ENCODE results near the gene RNF112.

DNA sequence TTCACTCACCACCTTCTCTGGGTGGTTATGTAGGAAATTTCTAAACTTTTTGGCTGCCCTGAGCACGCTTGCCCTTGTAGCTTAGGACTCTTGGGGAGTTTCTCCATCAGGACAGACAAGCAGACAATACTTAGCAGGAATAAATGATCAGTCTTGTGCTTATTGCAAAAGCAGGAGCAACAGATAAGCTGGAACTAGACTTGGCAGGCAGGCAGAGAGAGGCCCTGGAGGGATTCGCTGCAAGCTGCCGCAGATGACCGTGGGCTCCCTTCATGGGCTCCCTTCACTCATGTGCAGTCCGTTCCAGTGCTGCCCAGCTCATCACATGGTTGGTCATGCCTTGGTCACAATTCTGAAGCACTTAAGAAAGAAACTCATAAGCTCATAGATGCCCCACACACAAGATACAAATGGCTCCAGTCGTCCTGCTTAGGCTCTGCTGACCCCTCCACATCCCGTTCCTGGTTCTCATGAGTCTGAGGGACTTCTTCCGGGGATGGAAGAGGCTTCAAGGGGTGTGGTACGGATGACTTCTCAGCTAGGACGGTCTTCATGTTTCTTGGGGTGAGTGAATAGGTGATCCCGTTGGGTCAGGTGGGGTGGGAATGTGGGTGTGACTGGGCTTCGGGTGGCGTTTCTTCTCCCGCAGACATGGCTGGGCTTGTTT, 2.3 kb upstream of the SLC5A10 start:
- RRBS: no CpG with 5 or more reads among the region's 14 CpGs

- RRBS: no CpG with 5 or more reads among the region's 17 CpGs
These were observed 15.0 kb upstream of the GRAP start for GRCh38 chr17:19061810-19062122.

- RRBS: no CpG with 5 or more reads among the region's 5 CpGs
These were observed 26.3 kb downstream of the EPN2 start for GRCh38 chr17:19263329-19263933.

GRCh38 chr17:19303999-19304668, 58.4 kb downstream of the B9D1 start:
- RRBS: no CpG with 5 or more reads among the region's 12 CpGs

DNA sequence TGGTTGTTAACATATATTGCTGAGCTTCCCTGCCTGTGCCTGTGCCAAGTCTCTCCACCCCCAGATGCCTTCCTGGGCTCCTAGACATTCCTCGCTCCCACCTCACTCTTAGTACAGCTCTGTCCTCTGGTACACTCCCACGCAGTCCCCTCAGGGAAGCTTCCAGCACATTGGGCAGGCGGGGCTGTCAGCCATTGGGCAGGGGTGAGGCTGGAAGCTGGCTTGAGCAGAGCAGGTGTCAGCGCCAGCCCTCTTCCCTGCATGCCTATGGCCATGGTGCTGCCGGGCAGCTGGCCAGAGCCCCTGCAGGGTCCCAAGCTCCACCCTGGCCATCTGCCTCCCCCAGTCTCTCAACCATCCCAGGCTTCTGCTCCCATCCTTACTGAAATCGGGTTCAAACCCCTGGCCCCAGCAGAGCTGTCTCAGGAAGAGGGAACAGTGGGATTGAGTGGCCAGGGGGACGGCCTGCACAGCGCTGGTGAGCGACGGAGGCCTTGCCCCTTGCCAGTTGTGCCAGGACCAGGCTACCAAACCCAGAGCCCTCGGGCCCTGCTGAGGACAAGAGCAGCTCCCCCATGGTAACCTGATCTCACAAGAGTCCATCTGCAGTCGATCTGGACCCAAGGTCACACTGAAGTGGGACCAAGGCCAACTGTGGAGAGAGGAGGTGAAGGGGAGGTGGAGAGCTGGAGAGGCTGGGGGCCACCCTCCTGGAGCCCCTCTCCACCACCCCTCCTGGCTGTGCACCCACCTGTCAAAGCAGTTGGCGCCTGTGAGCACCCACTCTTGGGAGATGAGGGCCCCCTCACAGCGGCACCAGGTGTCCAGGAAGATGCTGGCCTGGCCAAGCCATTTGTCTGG, 2.4 kb upstream of the B9D1 start:
- RRBS: no CpG with 5 or more reads among the region's 14 CpGs

- RRBS: 34% methylated on average over 9 of the region's 23 CpGs
These were observed at the start of gene RNF112 for GRCh38 chr17:19410826-19411611. TSS of gene RNF112 (plus strand) at chr17:19411232.

DNA sequence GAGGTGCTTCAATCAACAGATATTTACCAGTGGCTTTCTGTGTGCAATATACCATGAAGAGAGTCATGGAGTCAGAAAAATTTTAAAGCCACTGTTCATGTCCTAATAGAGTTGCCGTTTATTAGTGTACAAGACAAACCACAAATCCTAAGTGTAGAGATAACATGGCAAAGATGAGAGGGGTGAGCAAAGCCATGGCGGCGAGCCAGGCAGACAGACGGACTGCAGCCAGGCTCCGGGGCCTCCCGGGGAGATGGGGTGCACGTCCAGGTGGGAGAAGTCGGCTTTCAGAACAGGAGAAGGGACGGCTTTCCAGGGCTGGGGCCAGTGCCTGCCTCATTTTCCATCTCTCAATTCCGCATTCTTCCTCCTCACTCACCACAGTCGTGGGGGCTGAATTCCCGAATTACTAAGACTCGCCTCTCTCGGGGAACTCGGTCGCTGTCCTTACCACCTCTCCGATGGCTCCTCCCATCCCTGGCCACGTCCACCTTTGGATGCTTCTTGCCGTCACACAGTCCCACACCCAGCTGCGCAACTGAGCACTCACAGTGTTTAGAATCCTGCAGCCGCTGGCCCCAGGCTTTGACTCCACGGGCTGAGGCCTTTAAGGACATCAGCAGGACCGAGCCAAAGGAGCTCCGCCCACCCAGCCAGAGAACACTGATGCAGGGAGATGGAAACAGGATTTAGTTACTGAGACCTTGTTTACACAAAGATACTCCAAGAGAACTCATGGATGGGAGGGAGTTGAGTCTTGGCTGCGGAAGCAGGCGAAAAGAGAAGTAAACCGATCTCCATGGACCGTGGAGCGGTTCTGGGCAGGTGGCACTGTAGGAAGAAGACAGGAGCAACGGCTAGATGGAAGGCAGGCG, 59.6 kb downstream of the RNF112 start:
- RRBS: no CpG with 5 or more reads among the region's 31 CpGs

DNA sequence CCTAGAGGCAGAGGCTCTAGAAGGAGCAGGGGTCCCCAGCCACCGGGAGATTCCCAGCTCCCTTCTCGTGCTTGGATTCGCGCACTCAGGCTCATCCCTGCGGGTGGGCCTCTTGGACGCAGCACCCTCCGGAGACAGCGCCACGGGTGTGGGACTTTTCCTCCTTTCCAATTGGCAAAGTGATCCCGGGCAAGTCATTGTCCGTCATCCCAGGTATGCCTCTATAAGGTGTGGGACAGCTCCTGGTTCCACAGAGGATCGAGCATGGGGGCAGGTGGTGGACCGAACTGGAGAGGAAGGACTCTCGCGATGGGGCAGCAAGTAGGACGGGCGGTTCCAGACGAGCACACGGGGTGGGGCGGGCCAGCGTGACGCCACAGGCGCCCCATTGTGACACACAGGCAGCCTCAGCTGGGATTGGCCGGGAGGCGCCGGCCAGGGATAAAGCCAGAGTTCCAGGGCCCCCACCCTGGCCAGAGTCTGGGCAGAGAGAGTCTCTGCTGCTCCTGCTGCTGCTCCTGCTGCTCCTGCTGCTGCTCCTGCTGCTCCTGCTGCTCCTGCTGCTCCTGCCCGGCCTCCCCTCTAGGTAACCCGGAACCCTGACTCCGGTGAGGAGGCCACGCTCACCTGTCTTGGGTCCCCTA, 38.6 kb upstream of the SLC47A1 start:
- RRBS: 67% methylated on average over 8 of the region's 30 CpGs

DNA sequence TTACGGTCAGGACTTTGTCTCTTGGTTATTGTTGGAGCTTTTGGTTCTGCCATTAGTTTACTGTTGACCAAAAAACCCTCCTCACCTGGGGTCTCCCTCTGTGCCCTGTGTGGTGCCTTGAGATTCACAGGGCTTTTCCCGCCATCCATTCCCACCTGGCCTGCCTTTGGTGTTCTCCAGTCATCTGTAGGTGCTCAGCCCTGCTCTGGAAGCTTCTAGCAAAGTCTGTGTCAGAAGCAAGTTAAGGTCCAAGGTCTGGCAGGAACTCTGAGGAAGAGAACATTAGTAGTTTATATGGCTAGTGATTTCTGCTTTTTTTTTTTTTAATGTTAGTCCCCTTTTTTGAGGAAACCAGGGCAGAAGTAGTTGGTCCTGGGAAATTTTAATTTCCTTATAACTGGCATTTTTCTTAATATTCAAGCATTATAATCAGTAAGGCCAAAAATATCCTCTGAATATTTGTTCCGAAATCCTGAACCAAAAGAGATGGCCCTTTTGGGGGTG, 37.2 kb downstream of the SLC47A1 start:
- RRBS: no CpG with 5 or more reads among the region's 3 CpGs

GRCh38 chr17:19656277-19656629, 7.7 kb downstream of the ALDH3A2 start:
- RRBS: no CpG with 5 or more reads among the region's 5 CpGs

DNA sequence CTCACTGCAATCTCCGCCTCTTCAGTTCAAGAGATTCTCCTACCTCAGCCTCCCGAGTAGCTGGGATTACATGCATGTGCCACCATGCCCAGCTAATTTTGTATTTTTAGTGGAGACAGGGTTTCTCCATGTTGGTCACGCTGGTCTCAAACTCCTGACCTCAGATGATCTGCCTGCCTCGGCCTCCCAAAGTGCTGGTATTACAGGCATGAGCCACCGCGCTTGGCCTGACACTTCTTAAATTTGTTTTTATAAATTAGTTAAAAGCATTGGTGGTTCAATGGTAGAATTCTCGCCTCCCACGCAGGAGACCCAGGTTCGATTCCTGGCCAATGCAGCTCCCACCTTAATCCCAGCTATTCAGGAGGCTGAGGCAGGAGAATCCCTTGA, 7.1 kb downstream of the ULK2 start:
- RRBS: no CpG with 5 or more reads among the region's 9 CpGs

- RRBS: no CpG with 5 or more reads among the region's 23 CpGs
These were observed 82.3 kb downstream of the SPECC1 start for GRCh38 chr17:20090977-20092394.

DNA sequence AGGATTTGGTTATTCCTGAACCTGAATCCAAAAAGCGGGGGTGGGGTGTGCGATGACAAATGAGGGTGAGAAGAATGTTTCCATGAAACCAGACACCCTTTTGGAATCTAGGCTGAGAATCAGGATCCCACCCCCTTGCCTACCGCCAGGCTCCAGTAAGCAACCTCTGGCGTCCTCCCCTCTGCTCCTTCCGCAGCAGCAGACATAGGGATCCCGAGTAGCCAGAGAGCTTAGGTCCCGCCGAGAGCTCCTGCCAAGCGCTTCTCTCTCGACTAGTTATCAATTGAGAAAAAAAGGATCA, 191.1 kb downstream of the USP22 start:
- RRBS: no CpG with 5 or more reads among the region's 10 CpGs

GRCh38 chr17:21012321-21013227, 30.2 kb downstream of the USP22 start:
- RRBS: no CpG with 5 or more reads among the region's 18 CpGs

DNA sequence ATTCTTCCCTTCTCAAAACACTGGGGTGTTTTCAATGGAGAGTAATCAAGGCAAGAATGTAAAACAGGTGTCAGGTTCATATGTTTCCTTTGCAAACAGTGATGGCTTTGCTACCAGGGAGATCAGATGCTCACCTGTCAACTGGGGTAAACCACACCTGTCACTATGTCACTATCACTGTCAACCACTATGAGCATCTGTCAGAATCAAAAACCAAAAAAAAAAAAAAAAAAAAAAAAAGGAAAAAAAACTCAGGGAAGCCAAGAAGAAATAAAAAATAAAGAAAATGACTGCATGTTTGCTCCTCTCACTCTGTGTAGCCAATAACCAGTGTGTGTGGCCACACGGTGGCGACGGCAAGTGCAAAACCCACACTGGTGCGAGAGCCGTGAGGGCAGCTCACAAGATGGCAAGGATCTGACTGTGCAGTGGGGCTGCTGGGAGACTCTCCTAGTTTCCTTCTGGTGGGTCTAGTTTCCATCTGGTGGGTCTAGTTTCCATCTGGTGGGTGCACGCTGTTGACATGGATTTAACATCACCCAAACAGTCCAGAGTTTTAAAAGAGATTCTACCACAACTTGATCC, 22.7 kb downstream of the USP22 start:
- RRBS: no CpG with 5 or more reads among the region's 6 CpGs

DNA sequence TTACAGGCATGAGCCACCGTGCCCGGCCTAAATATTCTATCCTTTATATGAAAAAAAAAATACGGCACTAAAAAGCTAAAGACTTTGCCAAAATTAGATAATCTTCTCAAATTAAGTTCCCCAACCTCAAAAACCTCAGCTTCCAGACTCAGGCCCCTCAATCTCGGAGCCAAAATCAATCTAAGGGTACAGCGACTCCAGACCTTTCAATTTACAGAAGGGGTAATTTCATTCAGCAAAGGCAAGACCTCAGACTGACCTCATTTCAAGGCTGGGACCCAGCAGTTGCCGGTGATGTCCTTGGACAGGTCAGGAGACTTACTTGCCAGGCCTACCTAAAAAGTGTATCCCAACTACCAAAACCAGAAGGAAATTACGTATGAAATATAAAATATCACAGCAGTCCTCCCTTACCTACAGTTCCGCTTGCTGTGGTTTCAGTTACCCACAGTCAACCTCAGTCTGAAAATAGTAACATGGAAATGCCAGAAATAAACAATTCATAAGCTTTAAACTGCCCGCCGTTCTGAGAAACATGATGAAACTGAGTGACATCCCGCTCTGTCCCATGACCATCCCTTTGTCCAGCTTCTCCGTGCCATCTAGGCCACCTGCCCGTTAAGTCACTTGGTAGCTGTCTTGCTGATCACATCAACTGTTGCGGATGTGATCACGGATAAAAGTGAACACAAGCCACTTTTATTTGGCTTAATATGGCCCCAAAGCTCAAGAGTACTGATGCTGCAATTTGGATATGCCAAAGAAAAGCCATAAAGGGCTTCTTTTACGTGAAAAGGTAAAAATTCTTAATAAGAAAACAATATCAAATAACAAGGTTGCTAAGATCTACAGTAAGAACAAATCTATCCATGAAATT, 8.6 kb downstream of the USP22 start:
- RRBS: no CpG with 5 or more reads among the region's 16 CpGs

DNA sequence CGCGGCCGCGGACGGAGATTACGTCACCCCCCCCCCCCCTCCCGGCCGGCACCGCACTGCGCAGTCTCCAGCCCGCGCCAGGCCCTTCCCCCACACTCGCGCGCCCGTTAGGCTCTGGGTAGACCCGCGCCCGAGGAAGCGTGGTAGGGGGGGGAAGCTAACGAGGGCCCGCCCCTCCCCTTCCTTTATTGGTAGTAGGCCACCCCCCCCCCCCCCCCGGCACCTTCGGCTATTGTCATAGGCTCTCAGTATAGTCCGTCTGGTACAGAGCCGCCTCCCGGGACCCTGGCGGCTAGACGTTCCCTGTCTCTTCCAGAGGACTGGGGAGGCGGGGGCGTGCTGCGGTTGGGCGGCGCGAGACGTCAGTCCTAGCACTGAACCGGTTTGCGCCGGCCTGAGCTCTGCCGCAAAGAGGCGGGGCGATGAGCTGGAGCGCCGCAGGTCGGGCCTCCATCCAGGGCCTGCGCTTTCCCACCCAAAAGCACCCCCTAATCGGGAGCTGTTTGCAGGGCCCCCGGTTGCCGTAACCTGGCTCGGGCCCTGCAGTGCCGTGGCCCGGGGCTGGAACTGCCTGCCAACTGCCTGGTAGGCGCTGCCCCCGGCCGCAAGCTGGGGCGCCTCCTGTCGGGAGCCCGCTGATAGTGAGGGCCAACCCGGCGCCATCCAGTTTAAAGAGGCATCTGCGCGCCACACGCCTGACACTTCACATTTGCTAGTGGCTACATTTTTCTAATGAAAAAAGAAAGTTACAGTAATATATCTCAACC, 470 bp upstream of the USP22 start:
- RRBS: 2% methylated on average over 21 of the region's 63 CpGs

DNA sequence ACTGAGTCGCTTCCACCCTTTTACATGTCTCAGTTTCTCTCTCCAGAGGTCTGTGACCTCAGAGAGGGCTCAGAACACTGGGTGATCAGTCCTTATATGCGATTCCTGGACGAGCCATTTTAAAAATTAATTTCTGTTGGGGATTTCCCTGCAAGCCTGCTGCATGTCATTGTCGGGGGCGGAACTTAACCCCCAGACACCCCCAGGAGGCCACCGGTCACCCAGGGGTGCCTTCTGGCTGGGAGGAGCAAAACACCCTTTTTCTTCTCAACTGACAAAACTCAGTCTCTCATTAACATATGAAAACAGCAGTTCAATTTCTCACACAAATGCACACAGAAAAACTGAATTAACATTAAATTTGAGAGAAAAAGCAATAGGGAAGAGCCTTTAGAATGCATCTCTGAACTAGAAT, 14.2 kb downstream of the DHRS7B start:
- RRBS: no CpG with 5 or more reads among the region's 6 CpGs

- RRBS: no CpG with 5 or more reads among the region's 4 CpGs
These were observed 34.9 kb downstream of the DHRS7B start for GRCh38 chr17:21161621-21162145.

- RRBS: no CpG with 5 or more reads among the region's 7 CpGs
These were observed 40.6 kb downstream of the DHRS7B start for GRCh38 chr17:21167235-21167897.

Measured in T47D (cell line).